ENCODE data around the gene TAPBPL.

DNA sequence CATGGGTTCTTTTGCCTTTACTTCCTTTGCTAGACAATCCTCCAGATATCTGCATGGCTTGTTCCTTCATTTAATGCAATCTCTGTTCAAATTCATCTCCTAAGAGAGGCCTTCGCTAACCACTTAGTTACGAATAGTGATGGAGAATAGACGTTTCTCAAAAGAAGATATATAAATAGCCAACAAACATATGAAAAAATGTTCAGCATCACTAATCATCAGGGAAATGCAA lies 2.5 kb downstream of the ANO2 start:
- PRO-cap, 4 experiments = no peak in any of the 4 experiments
- RAMPAGE, long total RNA, 4 experiments = no peak in any of the 4 experiments

DNA sequence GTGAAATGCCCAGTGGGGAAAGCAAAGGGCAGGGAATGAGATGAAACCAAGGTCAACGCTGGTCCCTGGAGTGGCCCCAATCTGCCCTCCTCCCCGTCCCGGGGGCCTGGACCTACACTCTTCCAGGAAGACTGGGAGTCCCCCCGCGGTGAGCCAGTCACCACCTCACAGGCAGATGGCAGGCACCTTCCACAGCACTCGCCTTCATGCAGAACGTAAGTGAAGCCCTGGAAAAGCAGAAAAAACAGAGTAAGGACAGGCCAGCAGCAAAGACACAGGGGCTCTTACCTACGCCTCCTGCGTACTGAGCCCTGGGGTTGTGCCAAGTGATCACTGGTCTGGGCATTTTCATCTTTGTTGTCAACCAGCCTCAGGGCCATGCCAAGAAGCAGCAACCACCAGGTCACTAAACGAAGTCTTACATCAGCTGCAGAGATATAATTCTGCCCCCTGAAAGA lies 26.5 kb upstream of the ANO2 start:
- PRO-cap, 4 experiments = no peak in any of the 4 experiments
- RAMPAGE, long total RNA, 4 experiments = no peak in any of the 4 experiments

GRCh38 chr12:5981760-5982004 lies 36.6 kb upstream of the ANO2 start:
- PRO-cap, 4 experiments = no peak in any of the 4 experiments
- RAMPAGE, long total RNA, 4 experiments = no peak in any of the 4 experiments

GRCh38 chr12:6069213-6069958 lies 55.1 kb downstream of the VWF start:
- PRO-cap, 4 experiments = no peak in any of the 4 experiments
- RAMPAGE, long total RNA, 4 experiments = no peak in any of the 4 experiments

- PRO-cap, 4 experiments = peak in 4 of 4 experiments; most common plus-strand start chr12:6075207 (in 1); most common minus-strand start chr12:6075016 (in 4)
- RAMPAGE, long total RNA, 4 experiments = no peak in any of the 4 experiments
Measured at GRCh38 chr12:6074900-6075486, 49.5 kb downstream of the VWF start.

DNA sequence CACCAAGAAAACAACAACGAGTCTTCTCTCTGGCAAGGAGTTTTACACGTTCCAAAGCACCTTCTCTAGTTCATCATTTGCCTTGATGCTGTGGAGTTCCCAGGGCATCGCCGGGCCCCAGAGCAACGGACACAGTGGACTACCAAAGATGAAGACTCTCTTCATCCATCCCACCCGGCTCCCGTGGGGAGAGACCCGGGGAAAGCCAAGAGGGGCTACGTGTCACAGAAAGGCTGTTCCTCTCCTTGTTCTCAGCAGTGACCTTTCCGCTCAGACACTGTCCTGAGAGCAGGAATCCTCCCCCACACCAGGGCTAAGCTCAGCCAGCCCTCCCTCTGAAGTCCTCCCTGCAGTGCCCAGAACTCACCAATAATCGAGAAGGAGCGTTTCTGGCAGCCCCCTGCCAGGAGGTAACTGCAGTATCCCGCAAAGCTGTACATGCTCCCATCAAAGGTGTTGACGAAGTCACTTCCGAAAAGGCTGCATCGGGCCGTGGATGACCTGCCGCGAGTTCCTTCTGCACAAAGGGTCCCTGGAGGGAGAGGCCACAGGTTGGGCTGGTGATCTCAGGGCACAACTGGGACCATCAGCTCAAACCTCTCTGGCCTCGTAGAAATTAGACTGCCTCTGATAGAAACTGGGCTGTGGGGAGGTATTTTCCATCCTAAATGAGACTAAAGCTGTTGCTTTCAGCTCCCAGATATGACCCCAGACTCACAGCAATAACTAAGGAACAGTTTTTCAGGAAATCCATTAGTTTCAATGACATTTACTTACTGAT lies 3.5 kb downstream of the VWF start:
- PRO-cap, 4 experiments = no peak in any of the 4 experiments
- RAMPAGE, long total RNA, 4 experiments = no peak in any of the 4 experiments

DNA sequence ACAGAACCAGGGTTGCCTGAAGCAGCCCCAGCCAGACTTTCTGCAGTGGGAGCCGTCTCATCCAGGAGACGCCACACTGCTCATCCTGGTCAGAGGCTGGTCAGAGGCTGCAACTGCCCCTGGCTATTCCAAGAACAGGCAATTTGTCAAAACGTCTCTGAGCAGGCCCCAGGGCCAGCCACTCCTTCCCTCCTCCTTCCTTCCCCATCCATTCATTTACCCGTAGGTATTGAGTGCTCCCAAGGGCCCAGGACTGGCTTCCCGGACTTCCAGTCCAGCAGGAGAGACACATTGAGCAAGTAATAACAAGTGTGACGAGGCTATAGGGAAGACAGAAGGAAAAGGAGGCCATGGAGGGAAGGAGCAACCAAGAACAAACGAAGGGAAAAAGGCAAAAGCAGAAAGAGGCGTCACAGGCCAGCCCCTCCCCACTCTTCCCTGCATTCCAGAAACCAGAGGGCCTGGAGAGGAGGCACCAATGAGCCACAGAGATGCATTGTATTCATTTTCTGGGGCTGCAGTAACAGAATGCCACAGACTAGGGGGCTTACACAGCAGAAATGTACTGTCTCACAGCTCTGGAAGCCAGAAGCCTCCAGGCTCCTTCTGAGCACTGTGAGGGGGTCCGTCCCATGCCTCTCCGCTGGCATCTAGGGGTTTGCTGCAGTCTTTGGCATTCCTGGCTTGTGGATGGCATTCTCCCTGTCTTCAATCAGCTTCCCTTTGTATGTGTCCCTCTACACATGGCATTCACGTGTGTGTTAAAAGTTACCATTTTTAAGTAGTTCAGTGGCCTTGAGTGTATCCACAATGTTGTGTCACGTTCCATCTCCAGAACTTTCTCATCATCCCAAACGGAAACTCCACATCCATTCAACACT lies 20.9 kb upstream of the CD9 start:
- PRO-cap, 4 experiments = no peak in any of the 4 experiments
- RAMPAGE, long total RNA, 4 experiments = no peak in any of the 4 experiments

GRCh38 chr12:6221875-6222872 lies 22.0 kb downstream of the CD9 start:
- PRO-cap, 4 experiments = no peak in any of the 4 experiments
- RAMPAGE, long total RNA, 4 experiments = no peak in any of the 4 experiments

DNA sequence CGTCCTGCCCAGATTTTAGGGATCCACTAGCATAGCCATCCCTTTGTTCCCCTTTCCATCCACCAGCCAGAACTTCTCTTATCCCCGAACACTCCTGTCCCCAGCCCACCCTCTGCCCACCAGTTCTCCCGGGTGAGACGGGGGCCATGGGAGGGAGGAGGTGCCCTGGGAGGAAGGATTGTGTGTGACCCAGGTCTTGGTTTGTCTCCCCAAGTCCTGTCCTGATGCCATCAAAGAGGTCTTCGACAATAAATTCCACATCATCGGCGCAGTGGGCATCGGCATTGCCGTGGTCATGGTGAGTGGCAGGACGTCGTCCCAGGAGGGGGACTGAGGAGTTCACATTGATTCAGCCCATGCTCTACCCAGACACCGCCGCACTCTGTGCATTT lies 35.8 kb downstream of the CD9 start:
- PRO-cap, 4 experiments = no peak in any of the 4 experiments
- RAMPAGE, long total RNA, 4 experiments = start-site peak on the plus strand in 1 of 4 experiments, centred at position 263 of the sequence, 24 reads per replicate

GRCh38 chr12:6237664-6238515 lies 37.7 kb downstream of the CD9 start:
- PRO-cap, 4 experiments = no peak in any of the 4 experiments
- RAMPAGE, long total RNA, 4 experiments = start-site peak on the plus strand in 1 of 4 experiments, at chr12:6237802-6237806 at its widest, 49 reads per replicate

DNA sequence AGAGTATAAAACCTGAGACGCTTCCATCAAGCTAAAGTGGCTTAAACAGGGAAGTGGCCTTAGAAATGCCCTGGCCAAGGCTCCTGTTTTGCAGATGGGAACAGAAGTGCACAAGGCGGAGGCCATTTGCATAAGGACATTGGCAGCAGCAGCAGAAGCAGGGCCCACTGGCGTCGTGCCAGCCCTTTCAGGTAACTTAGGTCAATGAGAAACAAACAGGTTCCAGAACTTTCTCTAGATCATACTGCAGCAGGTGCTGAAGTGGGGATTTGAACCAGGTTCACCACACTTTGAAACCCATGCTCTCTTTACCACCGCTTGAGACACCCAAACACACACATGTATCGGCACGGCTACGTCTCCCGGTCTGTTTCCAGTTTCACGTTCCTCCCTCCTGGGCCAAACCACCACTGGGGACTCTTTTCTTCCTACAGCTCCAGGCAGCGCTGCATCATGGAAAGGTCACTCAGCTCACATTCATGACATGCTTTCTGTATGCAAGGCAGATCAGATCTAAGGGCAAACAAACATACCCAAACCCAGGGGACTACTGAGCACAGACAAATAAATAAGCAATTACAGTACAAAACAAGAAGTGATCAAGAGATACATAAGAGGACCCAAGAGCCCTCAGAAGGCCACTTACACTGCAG lies 45.9 kb upstream of the PLEKHG6 start:
- PRO-cap, 4 experiments = no peak in any of the 4 experiments
- RAMPAGE, long total RNA, 4 experiments = no peak in any of the 4 experiments

GRCh38 chr12:6324865-6325579 lies 14.5 kb downstream of the PLEKHG6 start:
- PRO-cap, 4 experiments = peak in 3 of 4 experiments; most common minus-strand start chr12:6325219 (in 3)
- RAMPAGE, long total RNA, 4 experiments = no peak in any of the 4 experiments

- PRO-cap, 4 experiments = no peak in any of the 4 experiments
- RAMPAGE, long total RNA, 4 experiments = no peak in any of the 4 experiments
Measured at GRCh38 chr12:6332490-6332815, 9.4 kb downstream of the TNFRSF1A start.

- PRO-cap, 4 experiments = peak in 4 of 4 experiments; most common plus-strand start chr12:6347613 (in 4); most common minus-strand start chr12:6347438 (in 1)
- RAMPAGE, long total RNA, 4 experiments = no peak in any of the 4 experiments
Measured at GRCh38 chr12:6347174-6348363, 5.7 kb upstream of the TNFRSF1A start.

DNA sequence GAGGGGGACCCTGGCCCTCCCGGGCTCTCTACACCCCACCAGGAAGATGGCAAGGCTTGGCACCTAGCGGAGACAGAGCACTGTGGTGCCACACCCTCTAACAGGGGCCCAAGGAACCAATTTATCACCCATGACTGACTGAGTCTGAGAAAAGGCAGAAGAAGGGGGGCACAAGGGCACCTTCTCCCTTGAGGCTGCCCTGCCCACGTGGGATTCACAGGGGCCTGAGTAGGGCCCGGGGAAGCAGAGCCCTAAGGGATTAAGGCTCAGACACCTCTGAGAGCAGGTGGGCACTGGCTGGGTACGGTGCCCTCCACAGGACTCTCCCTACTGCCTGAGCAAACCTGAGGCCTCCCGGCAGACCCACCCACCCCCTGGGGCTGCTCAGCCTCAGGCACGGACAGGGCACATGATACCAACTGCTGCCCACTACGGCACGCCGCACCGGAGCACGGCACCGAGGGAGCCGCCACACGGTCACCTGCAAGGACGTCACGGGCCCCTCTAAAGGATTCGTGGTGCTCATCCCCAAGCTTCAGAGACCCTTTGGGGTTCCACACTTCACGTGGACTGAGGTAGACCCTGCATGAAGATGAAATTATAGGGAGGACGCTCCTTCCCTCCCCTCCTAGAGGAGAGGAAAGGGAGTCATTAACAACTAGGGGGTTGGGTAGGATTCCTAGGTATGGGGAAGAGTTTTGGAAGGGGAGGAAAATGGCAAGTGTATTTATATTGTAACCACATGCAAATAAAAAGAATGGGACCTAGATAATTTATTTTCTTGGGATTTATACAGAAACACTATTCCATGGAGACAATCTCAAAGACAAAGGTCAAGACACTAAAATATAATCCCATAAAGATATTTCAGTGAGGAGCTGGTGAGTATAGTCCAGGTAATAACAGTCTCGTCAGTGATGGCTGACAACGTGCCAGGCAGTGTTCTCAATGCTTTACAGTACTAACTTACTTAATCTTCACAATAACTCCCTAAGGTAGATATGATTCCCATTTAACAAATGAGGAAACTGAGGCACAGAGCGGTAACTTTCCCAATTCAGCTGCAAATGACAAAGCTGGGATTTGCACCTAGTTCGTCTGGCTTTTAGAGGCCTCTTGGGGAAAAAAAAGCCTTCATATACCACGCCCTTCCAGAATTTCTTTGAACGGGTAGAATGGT lies 7.2 kb downstream of the LTBR start:
- PRO-cap, 4 experiments = no peak in any of the 4 experiments
- RAMPAGE, long total RNA, 4 experiments = no peak in any of the 4 experiments

GRCh38 chr12:6451892-6452237 lies at the start of gene TAPBPL:
Gene TAPBPL, plus strand, starts transcription at chr12:6452042.
- PRO-cap, 4 experiments = peak in 4 of 4 experiments; most common plus-strand start chr12:6452042 (in 2); most common minus-strand start chr12:6452068 (in 2)
- RAMPAGE, long total RNA, 4 experiments = start-site peak on the plus strand in 3 of 4 experiments, at chr12:6452082-6452127 at its widest, 51 to 134 reads per replicate

DNA sequence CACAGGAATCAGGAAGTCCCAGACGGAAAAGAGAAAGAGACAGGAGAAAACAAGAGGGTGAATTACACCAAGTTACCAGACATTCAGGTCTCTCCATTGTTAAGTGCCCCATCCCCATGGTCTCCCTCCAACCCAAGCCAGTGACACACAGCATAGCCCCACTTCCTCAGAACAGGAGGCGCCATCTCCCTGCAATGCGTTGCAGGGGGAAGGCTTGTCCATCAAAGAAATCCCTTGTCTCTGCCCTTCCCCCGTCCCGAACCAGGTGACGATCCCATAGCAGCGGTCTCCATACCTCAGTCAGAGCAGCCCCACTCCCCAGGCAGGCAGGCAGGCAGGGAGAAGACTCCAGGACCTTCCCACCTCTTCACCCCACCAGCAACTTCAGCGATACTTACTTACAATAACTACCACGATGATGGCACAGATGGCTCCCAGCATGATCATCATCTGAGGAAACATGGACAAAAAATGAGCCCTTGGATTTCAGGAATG lies 5.9 kb downstream of the VAMP1 start:
- PRO-cap, 4 experiments = no peak in any of the 4 experiments
- RAMPAGE, long total RNA, 4 experiments = no peak in any of the 4 experiments

- PRO-cap, 4 experiments = no peak in any of the 4 experiments
- RAMPAGE, long total RNA, 4 experiments = no peak in any of the 4 experiments
Measured at GRCh38 chr12:6507301-6508362, 13.7 kb downstream of the NCAPD2 start.

DNA sequence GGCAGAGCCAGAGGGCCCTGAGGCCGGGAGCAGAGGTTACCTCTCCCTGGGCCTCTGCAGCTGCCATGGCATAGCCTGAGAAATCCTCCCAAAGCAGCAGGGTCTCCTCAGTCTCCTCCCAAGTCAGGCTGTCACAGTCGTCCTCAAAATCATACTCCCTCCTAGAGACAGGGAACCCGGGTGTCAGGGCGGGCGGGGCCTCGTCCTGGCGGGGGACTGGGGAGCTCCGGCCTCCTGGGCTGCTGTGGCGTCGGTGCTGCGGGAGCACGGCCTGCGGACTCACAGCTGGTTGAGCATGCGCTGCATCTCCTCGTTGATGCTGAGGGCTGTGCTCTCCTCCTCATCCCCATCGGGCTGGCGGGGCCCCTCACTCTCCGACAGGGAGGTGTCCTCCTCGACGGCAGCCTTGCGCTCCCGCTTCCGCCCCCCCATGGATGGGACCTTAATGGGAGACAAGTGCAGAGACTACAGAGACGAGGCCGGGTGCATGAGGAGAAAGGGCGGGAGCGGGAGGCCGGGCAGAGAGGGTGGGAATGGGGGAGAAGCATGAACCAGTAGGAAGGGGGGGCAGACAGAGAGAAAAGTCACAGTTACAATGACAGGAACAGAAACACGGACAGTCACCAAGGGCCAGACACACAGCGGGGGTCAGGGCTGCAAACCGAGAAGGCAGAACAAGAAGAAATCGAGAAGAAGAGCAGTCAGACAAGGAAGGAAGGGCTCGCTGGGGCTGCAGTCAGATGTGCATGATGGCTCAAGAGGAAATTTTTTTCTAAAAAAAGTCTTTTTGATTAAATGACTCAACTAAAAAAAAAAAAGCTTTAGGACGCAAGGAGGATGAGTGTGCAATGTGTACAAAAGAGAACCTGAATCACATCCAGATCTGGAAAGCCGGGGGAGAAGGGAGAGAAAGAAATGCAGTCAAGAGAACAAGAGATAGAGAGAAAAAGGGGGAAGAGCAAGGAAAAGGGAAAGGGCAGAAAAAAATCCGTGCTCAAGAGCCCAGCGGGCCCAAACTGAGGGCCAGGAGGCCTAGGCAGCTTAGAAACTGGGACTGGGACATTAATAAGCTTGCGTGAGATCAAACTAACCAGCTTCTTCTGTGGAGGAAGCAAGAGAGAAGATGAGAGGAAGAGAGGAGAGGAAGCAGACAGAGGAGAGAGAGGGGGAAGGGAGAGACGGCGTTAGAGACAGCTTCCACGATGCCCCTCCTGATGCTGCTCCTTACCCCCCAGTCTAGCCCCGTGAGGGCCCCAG lies 7.0 kb downstream of the IFFO1 start:
- PRO-cap, 4 experiments = no peak in any of the 4 experiments
- RAMPAGE, long total RNA, 4 experiments = no peak in any of the 4 experiments

DNA sequence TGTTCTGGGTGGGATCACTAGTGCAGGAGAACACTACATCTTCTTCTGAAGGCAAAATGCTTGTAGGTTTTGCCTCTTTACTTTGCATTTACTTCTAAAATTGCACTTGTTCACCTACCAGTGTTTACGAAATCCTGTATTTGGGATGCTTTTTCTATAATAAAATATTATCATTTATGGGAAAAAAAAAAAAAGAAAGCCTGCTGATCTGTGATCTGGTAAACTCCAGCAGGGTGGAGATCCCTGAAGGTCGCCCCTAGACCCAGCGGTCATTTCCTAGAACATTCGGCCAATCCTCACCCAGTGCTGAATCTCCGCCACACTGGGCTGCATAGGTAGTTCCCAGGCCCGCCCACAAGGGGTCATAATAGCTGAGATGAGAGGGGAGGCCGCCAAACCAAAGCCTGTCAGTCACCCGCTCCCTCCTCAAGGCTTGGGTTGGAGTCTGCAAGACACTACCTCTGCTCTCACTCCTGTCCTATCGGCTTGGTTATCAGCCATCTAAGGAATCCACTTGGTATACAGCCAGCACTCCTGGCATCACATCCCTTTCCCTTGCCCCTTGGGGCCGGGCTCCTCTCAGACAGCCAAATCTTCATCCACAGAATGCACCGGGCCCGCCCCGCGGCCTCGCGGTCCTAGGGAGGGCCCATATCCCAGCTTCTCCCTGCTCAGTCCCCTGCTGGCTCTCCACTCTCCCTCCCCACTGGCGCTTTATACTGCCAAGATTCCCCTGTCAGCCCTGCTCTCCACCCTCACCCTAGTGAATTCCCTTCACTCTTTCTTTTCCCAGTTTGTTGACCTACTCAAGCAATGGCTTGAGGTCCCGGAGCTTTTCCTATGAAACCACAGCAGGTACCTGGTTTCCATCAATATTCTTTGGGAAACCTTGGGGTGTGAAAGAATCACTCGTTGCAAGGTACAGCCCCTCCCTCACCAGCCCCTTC lies 1.7 kb downstream of the IFFO1 start:
- PRO-cap, 4 experiments = peak in 2 of 4 experiments; most common plus-strand start position 395 of the sequence (in 1)
- RAMPAGE, long total RNA, 4 experiments = no peak in any of the 4 experiments

Measured in spleen (tissue), 7 donors.